Hair follicle dermal papilla cell (primary cell): ENCODE results near the genes RIT1 and SSR2.

- CAGE, long polyA plus RNA: no peak
These were observed at the start of gene RIT1 for GRCh38 chr1:155910587-155911767. TSS of gene RIT1 (minus strand) at chr1:155911349.

DNA sequence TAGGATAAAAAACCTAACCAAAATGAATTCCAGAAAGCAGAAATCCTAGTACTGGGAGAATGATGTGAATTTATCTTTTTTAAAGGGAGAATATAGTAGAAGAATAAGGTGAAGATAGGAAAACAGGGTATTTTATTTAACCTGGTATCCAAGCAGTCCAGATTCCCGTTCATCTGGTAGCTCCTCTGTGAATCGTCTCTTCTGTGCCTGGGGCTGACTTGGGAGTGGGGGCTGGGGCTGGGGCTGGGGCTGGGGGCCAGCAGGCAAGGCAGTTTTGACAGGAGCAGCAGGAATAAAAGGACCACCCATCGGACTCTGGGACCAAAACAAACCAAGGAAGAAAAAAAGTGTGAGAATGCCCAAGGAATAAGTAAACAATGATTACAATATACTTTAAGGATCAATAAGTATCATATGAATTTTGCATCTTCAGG lies 6.2 kb upstream of the RIT1 start:
- CAGE, long polyA plus RNA: no peak

GRCh38 chr1:155940215-155941075 lies 993 bp upstream of the RXFP4 start:
- CAGE, long polyA plus RNA: no peak

- CAGE, long polyA plus RNA: no peak
These were observed at the start of gene SSR2 for GRCh38 chr1:156020491-156021256. TSS of gene SSR2 (minus strand) at chr1:156020951.

GRCh38 chr1:156073200-156074265 lies 8.7 kb downstream of the MEX3A start:
- CAGE, long polyA plus RNA: no peak

- CAGE, long polyA plus RNA: no peak
These were observed 5.6 kb downstream of the MEX3A start for GRCh38 chr1:156076374-156077396.

DNA sequence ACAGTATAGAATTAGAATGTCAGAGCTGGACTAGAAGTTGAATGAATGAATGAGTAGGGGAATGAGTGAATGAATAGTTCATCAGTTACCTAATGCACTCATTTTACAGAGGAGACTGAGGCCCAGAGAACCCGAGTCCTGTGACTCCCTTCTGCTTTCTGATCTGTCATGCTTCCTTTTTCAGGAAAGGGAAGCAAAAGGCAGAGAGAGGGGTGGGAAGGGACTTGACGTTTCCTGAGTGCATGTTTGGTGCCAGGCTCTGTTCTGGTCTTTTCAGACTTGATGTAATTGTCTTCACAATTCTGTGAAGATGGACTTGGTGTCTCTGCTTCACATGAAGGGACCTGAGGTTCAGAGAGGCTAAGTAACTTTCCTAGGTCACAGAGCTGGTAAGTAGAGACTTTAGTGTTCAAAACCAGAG lies 7.9 kb upstream of the MEX3A start:
- CAGE, long polyA plus RNA: no peak

DNA sequence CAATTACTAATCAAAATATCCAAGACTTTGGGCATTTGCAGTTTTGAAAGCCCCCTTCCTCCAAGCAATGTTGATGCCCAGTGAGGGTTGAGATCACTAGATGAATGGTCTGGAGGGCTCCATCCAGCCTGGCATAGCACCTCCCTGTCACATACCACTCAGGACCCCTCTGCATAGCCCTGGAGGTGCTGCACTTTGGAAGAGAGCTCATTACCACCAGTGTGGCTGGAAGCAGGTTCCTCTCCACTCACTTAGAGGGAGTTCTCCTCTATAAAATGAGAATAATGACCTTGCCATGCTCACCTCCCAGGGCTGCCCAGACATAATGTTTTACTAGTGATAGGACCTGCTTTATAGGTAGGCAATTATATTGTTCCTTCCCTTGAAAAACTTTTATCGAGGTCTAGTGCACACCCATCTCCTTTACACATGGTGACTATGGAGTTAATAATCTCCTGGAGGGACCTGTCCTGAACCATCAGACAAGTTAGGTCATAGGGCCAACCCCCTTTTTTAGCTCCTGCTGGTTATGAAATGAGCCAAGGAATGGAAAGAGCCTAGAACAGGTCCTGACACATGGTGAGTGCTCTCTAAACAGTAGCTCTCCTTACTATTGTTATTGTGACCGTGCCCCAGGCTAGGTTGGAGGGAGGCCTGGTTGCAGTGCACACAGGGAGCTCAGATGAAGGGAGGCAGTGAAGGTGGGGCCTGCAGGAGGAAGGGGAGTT lies 14.4 kb upstream of the LMNA start:
- CAGE, long polyA plus RNA: no peak

DNA sequence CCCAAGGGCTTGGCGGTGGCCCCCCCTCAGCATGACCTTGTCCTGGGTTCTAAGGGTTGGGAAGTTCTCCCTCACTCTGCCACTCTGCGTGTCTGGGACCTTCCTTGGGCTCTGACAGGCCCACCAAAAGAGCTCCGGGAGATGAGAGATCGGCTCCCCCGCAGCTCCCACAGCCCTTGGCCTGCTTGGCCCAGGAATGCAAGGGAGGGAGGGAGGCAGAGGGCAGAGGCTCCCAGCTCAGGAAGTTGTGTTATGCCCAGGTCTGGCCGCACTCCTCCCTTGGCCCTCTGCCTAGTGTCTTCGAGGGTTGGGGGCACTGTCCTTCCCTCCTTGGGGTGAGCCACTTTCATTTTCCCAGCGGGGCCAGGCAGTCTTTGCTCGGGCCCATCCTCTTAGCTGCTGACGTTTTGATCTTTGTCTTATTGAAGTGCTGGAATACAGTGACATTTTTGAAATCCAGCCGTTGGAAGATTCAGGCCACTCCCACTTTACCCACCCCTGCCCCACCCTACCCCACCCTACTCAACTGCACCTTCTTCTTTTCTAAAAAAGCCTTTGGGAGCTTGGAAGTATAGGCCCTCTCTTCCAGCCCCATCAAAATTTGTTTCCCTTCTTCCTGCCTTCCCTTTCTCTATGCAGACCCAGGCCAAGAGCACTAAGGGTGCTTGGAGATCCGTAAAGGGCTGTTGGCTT lies 1.5 kb downstream of the LMNA start:
- CAGE, long polyA plus RNA: no peak

DNA sequence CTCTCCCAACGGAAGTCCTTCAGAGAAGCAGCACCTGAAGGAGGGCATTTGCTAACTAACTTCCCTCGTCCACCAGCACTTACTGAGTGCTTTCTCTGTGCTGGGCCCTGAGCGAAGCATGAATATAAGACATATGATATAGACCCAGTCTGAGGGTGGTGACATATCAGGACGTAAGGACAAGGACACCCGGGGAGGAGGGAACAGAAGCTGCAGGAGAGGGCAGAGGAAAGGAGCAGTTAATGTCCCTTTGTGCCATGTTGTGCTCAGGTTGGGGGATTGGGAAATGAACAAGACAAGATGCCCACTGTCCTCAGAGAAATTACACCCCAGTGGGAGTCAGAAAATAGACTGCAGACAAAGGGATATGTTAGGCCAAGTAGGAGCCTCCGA lies 13.0 kb upstream of the SEMA4A start:
- CAGE, long polyA plus RNA: no peak

GRCh38 chr1:156281676-156282074 lies 950 bp downstream of the SMG5 start:
- CAGE, long polyA plus RNA: no peak

DNA sequence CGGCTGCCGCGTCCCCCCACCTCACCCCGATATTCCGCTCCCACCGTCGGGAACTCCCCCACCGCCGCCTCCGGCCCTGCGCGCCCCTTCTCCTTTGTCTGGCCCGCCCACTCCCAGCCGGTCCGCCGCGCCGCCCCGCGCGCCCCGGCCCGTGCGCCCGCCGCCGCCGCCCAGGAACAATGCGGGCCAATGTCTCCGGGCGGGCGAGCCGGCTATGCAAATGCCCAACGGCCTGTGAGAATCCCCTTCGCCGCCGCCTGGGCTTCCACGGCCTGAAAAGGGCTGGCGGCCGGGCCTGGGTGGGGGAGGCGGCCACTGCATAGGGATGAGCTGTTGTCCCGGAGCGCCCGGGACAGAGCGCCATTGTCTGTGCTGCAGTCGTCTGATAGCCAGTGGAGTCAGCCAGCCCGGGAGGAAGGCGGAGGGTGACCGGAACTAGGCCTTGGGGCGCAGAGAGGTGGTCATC lies 19.4 kb downstream of the RHBG start:
- CAGE, long polyA plus RNA: no peak

DNA sequence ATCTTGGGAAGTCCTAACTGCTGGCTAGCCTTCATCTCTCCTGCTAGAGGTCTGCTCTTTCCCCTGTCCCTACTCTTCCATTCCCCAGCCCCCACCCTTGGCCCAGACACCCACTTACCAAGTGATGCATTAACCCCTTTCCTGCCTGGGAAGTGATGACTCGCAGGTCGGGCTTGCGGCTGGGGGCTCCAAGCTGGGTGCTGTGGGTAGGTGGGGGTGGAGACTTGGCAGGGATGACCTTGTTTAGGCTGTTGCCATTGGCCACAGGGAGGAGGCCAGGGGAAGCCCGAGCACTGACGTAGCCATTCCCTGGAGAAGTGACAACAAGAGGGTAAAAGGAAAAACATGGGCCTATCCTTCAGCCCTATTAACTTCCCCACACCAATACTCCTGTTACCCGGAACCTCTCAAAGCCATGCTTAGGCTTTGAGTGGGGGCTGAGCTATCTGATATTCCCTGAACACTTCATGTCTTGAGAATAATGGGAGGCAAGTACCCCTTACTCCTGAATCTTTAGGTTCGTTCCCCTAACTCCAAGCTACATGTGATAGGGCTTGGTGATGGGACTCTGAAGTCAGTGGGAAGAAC lies 23.6 kb downstream of the MEF2D start:
- CAGE, long polyA plus RNA: no peak

GRCh38 chr1:156492252-156493147 lies 8.1 kb downstream of the MEF2D start:
- CAGE, long polyA plus RNA: no peak

DNA sequence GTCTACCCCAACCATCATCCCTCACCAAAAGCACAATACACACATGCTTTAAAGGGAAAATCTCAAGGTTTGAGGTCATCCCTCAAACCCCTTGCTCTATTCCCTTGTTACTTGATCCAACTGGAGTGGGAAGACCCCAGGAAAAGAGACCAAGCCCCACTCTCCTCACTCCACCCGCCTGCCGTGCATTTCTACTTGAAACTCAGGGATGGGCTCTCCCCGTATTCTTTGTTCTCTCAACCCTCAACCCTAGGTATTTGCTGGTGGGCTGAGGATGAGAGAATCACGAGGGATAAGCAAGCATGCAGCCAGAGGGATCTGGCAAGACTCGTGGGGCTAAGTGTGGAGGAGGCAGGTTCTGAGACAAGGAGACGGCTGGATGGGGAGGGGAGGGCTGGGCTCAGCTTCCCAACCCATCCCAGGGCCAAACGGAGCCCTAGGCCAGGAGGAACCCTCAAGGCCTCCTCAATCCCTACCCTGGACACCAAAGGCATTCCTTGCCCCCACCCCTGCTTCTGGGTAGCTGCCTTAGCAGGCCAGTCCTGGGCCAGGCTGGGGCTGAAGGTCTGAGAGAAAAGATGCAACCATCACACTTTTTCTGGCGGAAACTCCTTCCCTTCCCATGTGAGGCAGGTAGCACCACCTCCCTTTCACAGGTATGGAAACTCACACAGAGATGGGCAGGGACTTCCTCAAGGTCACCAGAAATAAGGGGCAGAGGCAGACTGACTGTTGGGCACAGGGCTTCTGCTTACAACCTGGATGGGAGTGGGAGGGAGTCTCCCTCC lies 6.3 kb downstream of the MEF2D start:
- CAGE, long polyA plus RNA: no peak

- CAGE, long polyA plus RNA: no peak
These were observed 4.2 kb downstream of the MEF2D start for GRCh38 chr1:156496108-156496973.

DNA sequence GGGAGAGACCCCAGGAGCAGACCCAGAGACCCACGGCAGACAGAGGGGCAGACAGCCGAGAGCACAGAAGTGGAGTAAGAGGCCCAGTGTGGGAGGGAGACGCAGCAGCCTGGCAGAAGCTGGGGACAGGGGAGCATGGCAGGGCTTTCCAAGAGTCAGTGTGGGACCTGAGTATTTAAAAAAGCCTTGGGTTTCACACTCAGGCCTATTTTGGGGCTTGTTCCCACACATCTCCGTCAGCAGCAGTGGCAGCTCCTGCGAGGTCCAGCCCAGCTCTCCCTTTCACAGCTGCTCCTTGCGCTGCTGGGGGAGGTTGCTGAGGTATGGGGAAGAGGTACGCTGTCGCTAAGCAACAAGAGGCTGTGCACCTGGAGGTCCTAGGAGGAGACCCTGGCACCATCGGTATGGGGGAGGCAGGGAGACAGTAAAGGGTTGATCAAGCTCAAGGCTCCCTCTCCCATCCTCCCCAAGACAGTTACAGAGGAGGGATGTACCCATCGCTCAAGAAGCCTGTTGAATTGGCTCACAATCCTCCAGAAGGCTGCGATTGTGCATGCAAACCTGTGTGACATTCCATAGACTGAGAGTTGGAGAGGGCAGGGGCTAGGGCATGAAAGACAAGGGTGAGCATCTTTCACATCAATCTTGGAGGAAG lies 9.1 kb upstream of the MEF2D start:
- CAGE, long polyA plus RNA: no peak

GRCh38 chr1:156590732-156591092 lies 864 bp upstream of the NAXE start:
- CAGE, long polyA plus RNA: no peak

DNA sequence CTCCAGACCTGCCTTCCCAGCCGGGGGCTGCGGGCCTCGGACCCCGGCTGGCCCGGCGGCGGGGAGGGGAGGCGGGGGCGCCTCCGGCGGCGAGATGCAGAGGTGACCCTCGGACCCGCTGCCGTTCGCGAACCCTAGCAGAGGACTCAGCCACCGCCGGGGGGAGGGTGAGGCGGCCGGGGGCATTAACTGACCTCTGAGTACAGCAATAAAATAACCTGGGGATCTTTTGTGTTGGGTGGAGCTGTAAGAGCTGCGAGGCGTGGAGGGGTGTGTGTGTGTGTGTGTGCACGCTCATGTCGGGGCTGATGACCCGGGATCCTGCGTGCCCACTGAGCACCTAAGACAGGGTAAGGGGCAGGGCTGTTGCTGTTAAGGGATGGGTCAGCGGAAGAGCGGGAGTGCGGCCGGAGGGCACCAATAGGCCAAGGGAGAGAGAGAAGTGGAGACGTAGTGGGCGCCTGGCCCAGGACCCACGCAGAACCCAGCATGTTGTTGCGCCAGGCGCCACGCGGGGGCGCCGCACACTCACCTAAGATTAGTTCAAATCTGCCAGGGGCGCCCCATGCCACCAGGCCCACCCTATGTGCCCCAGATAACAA lies 6.4 kb downstream of the HAPLN2 start:
- CAGE, long polyA plus RNA: no peak

DNA sequence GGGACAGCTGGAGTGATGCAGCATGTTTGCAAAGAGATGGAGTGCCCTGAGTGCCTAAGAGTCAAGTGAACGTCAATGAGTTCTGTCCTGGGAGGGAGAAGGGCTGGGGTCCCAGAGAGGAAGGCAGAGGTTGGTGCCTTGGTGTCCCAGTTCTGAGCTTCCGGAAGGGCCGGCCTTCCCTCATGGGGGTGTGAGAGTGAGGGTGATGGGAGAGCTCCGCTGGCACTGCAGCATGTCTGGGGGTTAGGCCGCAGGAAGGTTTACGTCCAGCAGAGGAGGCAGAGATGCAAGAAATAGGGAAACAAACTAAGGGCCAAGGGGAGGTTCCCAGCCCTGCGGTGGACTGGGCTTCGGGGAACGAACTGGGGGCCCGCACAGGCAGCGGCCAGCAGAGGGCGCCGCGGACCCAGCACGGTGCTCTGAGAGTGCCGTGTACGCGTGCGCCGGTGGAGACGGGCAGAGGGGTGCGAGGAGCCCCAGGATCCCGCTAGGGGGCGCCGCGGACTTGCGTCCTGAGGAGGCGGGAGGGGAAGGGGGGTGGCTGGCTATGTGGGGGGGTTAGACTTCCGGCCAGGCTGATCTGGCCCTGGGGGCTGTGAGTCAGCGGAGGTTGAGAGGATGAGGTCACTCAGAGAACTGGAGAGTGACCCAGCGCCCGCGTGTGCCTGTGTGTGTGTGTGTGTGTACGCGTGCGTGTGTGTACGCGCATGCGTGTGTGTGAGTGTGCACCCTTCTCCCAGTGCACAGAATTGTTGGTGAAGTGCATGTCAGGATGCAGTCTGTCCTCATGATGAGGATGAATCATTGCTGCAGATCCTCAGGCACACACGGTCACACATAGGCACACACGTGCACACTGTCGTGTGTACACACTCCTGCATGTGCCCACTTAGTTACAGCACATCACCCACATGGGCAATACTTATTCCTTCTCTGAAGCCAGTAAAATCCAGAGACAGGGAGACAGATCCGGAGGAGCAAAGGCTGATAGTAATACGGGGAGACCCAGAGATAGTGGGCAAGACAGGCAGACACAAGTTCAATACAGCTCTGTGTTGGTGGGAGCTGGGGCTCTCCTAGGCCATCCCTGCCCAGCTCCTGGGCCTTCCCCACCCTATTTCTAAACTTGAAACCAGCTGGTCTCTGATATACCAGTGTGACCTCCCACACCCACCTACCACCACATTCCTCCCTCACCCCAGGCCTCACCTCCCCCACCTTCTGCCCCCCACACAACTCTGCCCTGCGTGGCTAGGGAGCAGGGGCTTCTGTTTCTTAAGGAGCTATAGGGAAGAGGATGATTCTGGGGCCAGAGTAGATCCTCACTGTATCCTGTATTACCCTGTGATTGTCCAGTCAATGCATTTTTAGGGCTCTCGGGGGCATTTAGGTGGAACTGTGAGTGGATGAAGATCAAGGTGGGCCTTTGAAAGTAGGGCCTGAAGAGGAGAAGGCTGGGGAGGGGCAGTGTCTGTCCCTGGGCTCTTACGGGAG lies 16.9 kb downstream of the NES start:
- CAGE, long polyA plus RNA: no peak